ENCODE results near the genes SLC12A2, CSF2 and SLC22A4.

DNA sequence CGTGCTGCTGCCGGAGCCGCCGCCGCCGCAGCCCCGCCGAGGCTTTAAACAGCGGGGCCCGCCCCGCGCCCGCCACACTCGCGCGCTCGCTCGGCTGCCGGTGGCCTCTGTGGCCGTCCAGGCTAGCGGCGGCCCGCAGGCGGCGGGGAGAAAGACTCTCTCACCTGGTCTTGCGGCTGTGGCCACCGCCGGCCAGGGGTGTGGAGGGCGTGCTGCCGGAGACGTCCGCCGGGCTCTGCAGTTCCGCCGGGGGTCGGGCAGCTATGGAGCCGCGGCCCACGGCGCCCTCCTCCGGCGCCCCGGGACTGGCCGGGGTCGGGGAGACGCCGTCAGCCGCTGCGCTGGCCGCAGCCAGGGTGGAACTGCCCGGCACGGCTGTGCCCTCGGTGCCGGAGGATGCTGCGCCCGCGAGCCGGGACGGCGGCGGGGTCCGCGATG, at the start of gene SLC12A2:
TSS of gene SLC12A2 (plus strand) at position 75 of the 438 bp plus-strand sequence.
- PRO-cap, result bidirectional peak, plus-strand start at position 75 of the sequence, minus-strand start outside the sequence

- PRO-cap, result no peak
These were observed 105.0 kb downstream of the SLC12A2 start for GRCh38 chr5:128188361-128189263.

DNA sequence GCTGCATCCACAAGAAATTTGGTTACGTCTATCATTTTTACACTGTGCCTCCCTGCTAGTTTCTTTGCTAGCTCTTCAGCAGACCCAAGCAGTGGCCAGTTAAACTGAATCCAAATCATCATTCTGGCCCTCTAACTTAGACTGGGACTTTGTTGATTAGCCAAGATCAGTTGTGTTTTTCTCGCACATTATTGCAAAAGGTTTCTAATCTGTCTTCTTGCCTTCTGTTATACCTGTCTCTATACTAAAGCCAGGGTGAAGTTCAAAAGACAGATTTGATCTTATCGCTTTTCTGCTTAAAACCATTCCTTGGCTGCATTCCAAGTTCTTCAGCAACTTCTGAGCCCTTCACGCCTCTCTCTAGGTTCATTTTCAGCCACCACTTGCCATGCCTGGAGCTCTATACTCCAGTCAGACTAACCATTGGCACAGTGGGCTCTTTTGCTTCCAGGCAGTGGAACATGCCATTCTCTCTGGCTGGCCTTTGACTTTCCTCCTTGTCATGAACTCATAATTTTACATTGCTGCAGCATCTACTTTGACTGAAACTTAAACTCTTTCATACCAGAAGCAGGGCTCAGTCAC, 114.3 kb downstream of the SLC12A2 start:
- PRO-cap, result no peak

DNA sequence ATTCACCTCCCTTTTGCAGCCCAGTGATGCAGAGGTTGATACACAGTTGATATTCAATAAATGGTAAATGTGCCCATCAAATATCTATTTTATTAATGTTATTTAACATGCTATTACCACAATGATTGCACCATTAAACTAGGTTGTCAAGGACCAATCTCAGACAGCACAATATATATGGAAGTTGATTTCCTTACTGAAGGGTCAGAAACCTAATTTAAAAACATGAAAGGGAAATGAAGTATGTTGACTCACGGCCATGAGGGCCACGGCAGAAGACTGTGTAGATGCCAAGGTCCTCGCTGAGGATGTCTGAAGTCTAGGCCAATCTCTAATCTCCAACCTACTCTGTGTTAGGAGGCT, 1.7 kb upstream of the ISOC1 start:
- PRO-cap, result no peak

DNA sequence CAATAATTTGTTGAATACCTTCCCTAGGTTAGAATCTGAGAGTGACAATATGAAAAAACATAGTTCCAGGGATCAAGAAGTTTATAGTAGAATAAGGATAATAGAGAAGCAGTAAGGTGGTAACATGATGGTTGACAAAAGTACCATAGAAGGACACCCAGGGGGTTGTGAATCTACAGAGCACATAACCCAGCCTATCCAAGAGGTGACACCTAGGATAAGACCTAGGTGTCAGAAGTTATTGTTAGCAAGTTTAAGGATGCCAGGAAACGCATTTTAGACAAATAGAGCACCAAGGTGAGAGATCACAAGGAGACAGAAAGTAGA, 86.4 kb downstream of the CHSY3 start:
- PRO-cap, result no peak

DNA sequence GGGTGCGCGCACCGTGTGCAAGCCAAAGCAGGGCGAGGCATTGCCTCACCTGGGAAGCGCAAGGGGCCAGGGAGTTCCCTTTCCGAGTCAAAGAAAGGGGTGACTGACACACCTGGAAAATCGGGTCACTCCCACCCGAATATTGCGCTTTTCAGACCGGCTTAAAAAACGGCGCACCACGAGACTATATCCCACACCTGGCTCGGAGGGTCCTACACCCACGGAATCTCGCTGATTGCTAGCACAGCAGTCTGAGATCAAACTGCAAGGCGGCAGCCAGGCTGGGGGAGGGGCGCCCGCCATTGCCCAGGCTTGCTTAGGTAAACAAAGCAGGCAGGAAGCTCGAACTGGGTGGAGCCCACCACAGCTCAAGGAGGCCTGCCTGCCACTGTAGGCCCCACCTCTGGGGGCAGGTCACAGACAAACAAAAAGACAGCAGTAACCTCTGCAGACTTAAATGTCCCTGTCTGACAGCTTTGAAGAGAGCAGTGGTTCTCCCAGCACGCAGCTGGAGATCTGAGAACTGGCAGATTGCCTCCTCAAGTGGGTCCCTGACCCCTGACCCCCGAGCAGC, 432.7 kb downstream of the HINT1 start:
- PRO-cap, result no peak

DNA sequence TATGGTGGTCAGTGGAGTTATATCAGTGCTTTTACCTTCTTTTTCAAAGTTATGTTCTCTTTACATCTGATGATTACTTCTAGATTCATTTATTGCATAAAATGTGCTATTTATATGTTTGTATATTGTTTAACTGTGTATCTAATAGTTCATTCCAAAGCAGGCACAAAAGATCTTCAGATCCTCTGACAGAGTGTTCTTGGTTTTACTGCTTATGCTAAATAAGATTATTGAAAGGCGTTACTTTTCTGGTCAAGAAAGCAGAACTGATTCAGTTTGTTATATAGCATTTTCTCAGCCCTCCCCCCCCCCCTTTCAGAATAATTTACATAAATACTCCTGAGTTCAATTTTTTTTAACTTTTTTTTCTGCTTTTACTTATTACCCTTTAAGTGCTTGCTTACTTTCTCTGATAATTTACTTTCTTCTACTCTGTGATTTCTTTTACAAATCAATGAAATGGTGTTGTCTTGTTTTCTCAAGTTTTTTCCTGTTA, 15.3 kb downstream of the CDC42SE2 start:
- PRO-cap, result no peak

- PRO-cap, result no peak
These were observed 97.2 kb downstream of the RAPGEF6 start for GRCh38 chr5:131537834-131538206.

- PRO-cap, result no peak
These were observed 78.8 kb upstream of the RAPGEF6 start for GRCh38 chr5:131713724-131714319.

DNA sequence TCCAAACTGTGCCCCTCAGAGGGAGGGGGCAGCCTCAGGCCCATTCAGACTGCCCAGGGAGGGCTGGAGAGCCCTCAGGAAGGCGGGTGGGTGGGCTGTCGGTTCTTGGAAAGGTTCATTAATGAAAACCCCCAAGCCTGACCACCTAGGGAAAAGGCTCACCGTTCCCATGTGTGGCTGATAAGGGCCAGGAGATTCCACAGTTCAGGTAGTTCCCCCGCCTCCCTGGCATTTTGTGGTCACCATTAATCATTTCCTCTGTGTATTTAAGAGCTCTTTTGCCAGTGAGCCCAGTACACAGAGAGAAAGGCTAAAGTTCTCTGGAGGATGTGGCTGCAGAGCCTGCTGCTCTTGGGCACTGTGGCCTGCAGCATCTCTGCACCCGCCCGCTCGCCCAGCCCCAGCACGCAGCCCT, at the start of gene CSF2:
TSS of gene CSF2 (plus strand) at position 293 of the 415 bp plus-strand sequence.
- PRO-cap, result no peak

DNA sequence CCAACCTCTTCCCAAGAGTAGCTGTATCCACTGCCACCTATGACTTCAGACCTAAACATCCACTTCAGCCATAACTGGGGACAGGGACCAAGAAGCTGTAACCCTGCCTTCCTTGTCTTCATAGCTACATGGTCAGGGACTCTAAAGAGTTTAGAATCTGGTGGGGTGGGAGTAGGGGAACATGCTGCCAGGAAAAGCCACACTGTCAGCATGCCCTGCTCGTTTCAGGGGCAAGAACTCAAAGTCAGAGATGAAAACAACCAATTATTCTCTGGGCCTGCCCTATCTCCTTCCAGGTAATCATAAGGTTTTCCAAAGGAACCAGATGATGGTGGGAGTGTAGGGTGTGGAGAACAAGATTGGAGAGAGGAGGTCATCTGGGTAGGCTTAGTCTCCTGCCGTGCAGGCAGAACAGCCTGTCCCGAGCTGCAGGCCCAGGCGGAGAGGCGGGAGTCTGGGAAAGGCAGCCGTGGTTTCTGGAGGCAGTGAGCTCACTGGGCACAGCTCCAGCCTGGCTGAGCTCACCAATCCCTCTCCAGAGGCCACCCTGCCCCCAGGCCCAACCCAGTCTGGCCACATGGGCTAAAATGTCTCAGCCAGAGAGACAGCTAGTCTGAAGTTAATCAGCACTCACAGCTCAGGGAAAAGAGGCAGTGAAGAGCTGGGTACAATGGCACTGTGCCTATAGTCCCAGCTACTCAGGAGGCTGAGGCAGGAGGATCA, 12.5 kb downstream of the P4HA2 start:
- PRO-cap, result no peak

DNA sequence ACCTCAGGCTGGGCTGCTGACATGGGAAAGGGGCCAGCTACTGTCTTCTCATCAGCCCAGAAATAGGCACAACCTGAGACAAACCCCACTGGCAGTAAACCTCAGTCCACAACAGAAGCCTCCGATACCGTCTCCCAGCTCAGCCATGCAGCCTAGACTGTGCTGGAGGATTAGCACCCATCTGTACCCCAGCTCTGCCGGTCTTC, 8.3 kb downstream of the P4HA2 start:
- PRO-cap, result no peak

- PRO-cap, result bidirectional peak, plus-strand start at chr5:132294417, minus-strand start at chr5:132294274
These were observed at the start of gene SLC22A4 for GRCh38 chr5:132294327-132294685. Gene SLC22A4, plus strand, starts transcription at chr5:132294394.

DNA sequence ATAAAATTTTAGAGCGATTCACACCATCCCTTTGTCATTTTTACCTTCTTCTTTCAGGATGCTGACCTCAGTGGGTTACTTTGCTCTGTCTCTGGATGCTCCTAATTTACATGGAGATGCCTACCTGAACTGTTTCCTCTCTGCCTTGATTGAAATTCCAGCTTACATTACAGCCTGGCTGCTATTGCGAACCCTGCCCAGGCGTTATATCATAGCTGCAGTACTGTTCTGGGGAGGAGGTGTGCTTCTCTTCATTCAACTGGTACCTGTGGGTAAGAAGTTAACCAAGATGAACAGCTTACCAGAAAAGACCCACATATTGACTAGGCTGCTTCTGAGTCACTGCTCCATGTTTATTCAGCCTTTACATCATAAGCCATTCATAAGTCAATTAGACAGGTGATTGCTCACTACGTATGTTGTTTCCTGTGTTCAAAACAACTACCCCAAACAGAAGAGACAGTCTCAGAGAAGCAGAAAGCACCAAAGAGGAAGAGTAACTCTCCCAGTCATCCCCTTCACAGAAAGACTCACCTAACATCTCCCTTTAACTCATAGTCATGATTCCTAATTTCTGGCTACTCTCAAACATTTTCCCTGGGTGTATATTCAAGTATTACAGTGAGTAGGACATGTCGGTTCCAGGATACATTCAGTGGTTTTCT, 34.7 kb upstream of the SLC22A5 start:
- PRO-cap, result no peak

DNA sequence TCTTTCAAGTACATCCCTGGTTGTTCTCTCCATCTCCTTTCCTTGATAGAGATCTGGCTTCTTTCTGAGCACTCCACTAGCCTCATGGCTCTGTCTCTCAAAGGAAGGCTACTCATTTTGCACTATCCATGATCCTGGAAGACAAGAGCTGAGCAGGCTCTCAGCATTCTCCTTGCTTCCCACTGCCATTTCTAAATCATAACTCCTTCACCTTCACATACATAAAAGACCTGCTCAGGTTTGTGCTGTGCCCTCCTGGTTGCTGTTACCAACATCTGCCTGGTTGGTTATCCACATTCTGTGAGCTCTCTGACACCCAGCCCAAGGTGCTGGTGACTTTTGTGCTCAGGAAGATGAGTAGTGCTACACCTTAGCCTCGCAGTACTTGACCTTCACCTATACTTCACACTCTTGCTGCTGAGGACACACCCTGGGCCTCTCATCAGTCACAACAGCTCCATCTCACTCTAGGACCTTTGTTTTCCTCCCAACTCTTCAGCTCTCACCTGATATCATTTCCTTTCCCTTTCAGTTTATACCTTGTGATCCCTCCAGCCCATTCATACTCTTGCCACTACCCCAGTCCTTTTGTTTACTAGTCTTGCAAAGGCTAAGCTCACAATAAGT, 10.8 kb upstream of the SLC22A5 start:
- PRO-cap, result unidirectional peak, minus-strand start at position 311 of the sequence

- PRO-cap, result no peak
These were observed 20.0 kb downstream of the SLC22A5 start for GRCh38 chr5:132389429-132389935.

DNA sequence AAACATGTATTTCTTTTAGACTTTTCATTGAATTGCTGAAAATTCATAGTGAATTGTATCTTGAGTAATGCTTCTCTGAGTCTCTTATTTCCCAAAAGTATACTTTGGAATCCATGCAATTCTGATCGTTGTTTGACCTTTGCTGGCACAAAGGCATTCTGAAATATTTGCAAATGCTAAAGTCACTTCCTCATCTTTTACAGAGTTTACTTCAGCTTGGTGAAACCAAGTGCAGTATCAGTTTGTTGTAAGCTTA, 45.1 kb downstream of the SLC22A5 start:
- PRO-cap, result no peak

GRCh38 chr5:132487353-132487611, 3.3 kb downstream of the IRF1 start:
- PRO-cap, result no peak

- PRO-cap, result no peak
These were observed 790 bp upstream of the IRF1 start for GRCh38 chr5:132491305-132491821.

DNA sequence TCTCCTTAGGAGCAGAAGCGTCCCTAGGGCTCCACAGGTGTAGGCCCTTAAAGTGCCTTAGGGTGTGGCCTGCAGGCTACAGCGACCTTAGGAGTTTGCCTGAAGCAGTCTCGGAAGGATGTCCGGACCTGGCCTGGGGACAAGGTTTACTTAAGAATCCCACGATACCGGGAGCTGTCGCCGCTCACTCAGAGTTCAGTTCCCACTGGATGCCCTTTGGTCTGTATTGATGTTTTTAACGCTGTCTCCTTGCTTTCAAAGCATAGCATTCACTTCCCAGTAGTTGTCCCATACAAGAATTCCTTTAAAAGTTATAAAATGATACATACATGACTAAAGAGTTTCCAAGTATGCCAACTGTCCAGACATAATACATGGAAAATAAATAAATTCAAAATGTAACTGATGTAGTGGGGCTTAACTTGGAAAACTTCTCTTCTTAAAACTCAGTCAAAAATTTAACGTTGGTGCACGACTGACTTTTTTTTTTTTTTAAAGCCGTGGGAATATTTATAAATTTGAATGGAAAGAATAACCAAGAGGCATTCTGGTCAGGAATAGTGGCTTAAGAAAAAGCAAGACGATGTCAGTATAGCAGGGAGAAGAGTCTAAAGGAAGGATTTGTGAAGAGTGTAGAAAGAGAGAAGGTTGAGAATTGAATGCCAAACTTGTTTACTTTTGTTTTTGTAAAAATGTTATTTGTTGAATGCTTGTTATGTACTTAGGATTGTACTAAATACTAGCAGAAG, 924 bp downstream of the RAD50 start:
- PRO-cap, result bidirectional peak, plus-strand start at position 191 of the sequence, minus-strand start at position 49 of the sequence